OVCAR3 (cell line): Measurements from ENCODE around the gene ASL.

DNA sequence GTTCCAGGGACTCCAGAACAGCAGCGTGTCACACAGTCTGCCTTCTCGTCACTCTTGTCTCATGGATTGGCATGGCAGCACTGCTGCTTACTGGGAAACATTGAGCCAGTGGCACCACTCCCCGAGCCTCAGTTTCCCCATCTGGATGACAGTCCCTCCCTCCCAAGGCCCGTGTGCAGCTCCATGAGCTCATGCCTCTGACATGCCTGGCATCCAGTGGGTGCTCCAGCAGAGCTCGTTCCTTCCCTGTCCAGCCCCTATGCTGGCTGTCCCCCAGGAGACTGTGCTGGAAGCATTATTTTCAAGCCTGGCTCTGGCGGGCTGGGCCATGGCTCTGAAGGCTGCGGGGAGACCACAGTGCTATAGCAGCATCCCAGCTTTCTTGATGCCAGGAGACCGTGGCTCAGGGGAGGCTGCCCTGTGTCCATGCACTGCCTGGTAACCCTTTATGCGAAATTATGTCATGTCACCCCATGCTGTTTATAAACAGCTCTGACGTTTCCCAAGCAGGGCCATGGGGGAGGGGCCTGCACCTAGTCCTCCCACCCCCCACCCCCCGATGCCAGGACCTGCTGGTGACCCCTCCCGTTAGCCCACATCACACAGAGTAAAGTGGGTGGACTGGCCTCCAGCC is 106.1 kb upstream of the ZNF716 start:
- RRBS, result no CpG with 5 or more reads among the region's 12 CpGs

DNA sequence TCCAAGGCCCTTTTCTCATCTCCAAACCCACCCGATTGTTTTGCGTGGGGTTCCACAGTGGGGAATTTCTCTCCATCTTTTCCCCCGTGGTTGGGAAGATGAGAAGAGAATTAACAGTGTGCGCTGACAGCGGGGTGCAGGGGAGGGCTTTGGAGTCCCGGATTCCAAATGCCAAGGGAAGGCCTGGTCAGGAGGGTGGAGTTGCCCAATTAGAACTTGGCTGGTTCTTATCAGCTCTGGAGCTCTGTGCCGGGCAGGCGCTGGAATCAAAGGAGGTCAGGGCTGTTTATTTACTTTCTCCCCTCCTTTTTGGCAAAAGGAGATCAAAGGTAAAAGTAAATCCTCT is 95.4 kb upstream of the ZNF716 start:
- RRBS, result 27% methylated on average over 2 of the region's 8 CpGs

GRCh38 chr7:57579335-57580215 is 129.6 kb downstream of the ZNF716 start:
- RRBS, result no CpG with 5 or more reads among the region's 27 CpGs

DNA sequence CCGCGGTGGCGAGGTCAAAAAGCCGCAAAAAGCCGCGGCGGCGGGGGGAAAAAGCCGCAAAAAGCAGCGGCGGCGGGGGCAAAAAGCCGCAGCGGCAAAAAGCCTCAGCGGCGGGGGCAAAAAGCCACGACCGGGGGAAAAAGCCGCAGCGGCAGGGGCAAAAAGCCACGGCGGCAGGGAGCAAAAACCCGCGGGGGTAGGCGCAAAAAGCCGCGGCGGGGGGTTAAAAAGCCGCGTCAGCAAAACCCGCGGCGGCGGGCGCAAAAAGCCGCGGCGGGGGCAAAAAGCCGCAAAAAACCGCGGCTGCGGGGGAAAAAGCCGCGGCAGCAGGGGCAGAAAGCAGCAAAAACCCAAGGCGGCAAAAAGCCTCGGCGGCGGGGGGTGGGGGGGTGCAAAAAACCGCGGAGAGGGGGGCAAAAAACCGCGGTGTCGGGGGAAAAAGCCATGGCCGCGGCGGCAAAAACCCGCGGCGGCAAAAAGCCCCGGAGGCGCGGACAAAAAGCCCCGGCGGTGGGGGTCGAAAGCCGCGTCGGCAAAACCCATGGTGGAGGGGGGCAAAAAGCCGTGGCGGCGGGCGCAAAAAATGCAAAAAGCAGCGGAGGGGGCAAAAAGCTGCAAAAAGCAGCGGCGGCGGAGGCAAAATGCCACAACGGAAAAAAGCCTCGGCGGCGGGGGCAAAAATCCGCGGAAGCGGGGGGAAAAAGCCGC is 418.6 kb downstream of the ZNF716 start:
- RRBS, result no CpG with 5 or more reads among the region's 84 CpGs

DNA sequence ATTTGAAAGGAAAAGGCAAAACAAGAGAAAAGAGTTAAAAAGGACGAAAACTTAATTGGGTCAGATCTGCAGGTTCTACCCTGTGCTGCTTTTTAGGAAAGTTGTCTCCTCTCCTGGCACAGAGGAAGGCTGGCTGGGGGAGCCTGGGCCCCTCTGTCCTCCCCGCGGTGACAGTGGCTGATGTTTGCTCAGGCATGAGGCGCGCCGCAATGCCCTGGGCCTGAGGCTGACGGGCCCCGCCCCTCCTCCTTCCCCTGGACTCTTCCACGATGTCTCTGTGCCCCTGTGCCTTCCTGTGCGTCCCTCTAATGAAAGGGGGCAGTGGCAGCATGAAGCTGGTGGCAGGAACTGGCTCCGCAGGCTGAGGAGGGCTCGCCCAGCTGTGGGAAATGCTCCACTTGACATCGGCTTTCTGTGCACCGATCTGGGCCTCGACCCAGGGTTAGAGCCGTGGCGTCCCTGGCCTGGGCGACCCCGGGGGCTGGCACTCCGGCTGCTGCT is 68.0 kb downstream of the ZNF680 start:
- RRBS, result no CpG with 5 or more reads among the region's 20 CpGs

GRCh38 chr7:64510014-64510662 is 52.7 kb downstream of the ZNF680 start:
- RRBS, result no CpG with 5 or more reads among the region's 9 CpGs

DNA sequence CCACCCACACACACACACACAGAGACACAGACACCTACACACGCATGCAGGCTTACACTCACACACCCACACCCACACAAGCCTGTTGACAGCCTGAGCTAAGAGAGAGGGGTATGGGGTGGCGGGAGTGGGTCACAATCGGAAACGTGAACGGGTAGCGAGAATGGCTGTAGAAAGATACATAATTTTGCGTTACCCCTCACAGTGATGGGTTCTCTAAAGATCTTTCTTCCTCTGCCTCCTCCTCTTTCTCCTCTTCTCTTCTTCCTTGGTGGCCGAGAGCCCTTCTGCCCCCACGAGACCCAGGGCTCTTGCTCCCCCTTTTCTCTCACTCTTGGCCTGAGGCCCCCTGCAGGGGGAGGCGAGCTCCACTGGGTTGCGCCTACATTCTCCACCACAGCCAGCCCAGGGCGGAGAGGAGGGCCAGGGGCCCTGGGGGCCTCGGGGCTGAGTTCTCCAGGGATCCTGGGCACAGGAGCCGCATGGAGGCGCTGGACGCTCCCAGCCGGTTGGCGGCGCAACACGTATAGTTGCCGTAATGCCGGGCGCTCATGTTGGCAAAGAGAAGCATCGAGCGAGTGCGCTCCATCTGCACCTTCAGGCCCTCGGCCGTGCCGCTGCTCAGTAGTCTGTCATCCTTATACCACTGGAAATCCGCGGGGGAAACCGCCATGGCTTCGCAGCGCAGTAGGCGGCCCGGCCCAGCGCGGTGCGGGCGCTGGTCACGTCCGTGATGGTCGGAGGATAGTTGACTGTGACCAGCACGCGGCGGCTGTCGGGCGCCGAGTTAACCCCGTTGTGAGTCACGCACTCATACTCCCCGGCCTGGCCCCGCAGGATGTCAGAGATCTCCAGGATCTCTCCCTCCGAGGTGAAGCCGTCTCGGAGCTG is 6.4 kb upstream of the ZNF680 start:
- RRBS, result no CpG with 5 or more reads among the region's 56 CpGs

GRCh38 chr7:64613578-64614075 is 50.8 kb upstream of the ZNF680 start:
- RRBS, result no CpG with 5 or more reads among the region's 1 CpG

GRCh38 chr7:64834758-64835334 is 40.6 kb downstream of the ZNF138 start:
- RRBS, result no CpG with 5 or more reads among the region's 20 CpGs

GRCh38 chr7:64869806-64870298 is 33.2 kb upstream of the ZNF273 start:
- RRBS, result 44% methylated on average over 3 of the region's 30 CpGs

GRCh38 chr7:65007094-65007427 is 574 bp upstream of the ERV3-1 start:
- RRBS, result no CpG with 5 or more reads among the region's 4 CpGs

- RRBS, result no CpG with 5 or more reads among the region's 20 CpGs
Observed at GRCh38 chr7:65960480-65961307, 21.3 kb downstream of the GUSB start.

DNA sequence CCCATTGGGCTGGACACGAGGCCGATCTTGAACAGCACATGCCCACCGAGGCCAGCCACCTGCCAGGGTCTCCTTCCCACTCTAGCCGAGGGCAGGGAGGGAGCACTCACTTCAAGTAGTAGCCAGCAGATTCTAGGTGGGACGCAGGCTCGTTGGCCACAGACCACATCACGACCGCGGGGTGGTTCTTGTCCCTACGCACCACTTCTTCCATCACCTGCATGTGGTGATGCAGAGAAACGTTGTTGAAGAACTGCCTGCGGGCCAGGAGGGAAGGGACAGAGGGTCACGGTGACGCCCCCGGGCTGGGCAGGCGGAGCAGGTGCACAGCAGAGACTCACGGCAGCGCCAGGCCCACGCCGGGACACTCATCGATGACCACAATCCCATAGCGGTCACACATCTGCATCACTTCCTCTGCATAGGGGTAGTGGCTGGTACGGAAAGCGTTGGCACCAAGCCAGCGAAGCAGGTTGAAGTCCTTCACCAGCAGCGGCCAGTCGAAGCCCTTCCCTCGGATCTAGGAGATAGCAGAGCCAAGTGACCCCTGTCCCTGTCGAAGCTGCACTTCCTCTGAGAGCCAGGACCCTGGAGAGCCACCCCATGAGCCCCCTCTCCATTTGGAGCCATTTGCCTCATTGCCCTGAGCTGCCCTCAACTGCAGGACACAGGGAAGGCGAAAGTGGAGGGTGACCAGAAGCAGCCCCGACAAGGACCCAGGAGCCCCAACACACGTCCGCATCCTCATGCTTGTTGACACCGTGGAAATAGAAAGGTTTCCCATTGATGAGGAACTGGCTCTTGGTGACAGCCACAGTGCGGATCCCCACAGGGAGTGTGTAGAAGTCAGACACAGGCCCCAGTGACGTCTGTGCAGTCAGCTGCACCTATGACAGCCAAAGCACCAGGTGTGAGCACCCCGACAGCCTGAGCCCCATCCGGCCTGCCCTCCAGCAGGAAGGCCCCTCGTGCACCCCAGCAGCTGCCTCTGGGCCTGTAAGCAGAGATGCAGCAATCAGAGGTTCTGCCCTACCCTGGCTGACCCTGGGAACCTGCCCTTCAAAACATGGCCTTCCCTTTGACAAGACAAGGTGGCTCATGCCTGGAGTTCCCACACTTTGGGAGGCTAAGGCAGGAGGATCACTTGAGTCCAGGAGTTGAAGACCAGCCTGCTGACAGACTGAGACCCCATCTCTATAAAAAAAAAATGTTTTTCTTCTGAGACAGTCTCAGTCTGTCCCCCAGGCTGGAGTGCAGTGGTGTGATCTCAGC is 7.4 kb downstream of the GUSB start:
- RRBS, result 98% methylated on average over 6 of the region's 39 CpGs

GRCh38 chr7:66043589-66044185 is 31.9 kb upstream of the ASL start:
- RRBS, result 28% methylated on average over 11 of the region's 25 CpGs

DNA sequence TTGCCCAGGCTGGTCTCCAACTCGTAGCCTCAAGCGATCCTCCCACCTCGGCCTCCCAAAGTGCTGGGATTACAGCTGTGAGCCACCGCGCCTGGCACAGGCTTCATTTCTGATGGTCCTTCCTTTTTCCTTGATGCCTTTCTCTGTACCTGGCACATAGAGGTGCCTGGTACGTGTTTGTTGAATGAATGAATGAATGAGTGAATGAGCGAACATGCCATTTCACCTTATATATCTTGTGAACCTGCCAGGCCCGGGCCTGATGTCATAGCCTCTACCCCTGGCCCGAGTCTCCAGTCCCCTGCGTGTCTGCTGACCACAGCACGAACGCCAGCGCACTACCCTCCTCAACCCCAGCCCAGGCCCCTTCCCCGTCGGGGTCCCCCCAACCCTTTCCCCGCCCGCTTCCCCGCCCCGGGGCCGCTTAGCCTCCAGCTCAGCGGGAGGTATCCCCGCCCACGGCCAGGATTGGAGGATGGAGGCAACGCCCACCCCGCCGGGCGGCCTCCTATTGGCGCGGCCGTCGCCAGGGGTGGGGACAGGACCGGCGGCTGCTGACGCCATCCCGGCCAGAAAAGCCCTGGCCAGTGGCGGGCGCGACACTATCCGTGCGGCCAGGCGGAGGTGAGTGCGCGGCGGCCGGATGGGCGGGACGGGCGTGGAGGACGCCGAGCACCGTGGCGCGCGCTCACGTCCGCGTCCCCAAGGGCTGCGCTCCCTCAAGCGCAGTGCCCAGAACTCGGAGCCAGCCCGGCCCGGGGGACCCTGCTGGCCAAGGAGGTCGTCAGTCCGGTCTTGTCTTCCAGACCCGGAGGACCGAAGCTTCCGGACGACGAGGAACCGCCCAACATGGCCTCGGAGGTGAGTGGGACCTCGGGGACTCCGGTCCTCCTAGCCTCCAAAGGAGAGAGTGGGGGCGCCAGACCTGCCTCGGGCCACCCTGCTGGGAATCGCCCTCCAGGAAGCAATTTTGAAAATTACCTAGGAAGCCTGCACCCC is at the start of gene ASL:
ASL (plus strand) TSS at position 587 of the 999 bp plus-strand sequence.
- RRBS, result 5% methylated on average over 31 of the region's 76 CpGs

- RRBS, result no CpG with 5 or more reads among the region's 3 CpGs
Observed at GRCh38 chr7:66095171-66095554, 19.5 kb upstream of the CRCP start.

DNA sequence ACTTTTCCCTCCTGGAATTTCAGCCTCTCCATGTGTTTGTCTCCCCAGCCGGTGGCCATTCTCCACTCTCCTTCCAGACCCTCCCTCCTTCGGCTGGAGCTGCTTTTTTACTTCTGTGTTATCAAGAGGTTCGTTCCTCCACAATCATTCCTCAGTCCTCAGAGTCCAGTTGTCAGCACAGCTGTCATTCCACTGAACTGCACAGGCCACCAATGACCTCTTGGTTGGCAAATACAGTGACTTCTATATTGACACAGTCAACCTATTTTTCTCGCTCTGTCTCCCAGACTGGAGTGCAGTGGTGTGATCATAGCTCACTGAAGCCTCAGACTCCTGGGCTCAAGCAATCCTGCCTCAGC is 27.6 kb downstream of the CRCP start:
- RRBS, result no CpG with 5 or more reads among the region's 4 CpGs

GRCh38 chr7:66145407-66145747 is 30.7 kb downstream of the CRCP start:
- RRBS, result no CpG with 5 or more reads among the region's 7 CpGs

DNA sequence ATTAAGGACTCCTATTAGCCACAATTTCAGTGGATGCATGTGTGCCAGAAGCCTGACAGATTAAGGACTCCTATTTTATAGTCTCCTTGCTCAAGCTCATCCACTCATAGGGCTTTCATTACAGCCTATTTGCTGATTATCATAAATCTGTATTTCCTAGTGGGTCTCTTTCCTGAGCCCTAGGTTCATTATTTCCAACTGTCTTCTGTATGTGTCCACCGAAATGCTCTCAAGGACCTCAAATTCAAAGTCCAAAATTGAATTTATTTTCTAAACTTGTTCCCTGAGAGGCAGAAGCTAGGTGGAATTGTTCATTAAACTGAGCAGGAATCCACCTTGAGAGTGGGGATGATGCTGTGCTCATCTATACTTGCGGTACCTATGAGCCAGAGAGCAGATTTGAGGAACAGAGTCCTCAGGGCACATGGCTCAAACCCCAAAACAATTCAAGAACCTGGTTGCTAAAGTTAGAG is 92.0 kb downstream of the TPST1 start:
- RRBS, result no CpG with 5 or more reads among the region's 2 CpGs